ENCODE results near the gene PSTK.

DNA sequence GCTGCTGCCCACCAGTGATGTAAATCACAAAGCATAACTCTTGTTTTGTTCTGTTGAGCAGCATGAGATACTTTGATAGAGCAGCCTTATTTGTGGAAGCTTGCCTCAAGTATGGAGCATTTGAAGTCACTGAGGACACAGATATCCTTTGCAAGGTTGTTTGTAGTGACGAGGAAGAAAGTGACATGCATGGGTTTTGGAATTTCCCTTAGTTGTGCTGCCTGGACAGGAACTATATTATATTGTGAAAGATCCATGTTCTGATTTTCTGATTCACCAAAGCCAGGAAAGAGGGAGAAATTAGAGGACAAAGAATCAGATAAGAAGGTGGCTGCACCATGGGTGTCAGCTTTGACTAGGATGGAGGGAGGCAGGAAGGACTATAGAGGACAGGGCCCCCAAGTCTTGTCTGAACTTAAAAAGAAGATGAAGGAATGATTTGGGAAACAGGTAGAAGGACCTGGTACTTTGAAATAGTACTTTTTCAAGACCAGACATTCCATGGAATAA is 55.6 kb downstream of the WDR11 start:
- PRO-cap = no peak

DNA sequence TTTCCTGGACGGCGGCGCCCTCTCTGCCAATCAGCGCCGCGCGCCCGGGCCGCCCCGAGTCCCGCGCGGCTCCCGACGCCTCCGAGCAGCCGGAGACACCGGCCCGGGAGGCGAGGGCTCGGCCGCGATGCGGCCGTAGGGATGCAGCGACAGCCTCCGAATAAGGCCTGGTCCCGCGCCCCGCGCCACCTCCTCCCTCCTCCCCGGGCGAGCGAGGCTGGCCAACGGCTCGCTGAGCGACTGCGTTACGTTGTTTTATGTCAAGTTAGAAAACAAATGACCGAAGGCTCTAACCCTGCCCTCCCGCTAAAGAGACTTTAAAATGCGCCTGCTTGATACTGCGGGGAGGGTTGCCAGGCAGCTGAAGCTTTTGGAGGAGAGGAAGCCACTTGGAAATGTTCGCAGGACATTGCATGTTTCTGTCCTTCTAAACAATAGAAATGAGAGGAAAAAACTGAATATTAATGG is 312 bp upstream of the FGFR2 start:
- PRO-cap = bidirectional peak, plus-strand start at position 90 of the sequence, minus-strand start outside the sequence; unidirectional peak, minus-strand start at position 156 of the sequence

DNA sequence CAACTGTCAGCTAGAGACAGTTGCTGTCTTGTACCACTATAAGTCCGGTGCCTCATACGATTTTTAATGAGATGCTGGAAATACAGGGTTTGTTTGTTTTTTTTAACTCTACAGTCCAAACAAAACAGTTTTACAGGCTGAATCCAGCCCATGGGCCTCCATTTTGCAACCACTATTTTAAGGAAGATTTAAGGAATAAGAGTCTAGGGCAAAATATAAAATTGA is 941 bp upstream of the ATE1 start:
- PRO-cap = bidirectional peak, plus-strand start at position 113 of the sequence, minus-strand start outside the sequence

DNA sequence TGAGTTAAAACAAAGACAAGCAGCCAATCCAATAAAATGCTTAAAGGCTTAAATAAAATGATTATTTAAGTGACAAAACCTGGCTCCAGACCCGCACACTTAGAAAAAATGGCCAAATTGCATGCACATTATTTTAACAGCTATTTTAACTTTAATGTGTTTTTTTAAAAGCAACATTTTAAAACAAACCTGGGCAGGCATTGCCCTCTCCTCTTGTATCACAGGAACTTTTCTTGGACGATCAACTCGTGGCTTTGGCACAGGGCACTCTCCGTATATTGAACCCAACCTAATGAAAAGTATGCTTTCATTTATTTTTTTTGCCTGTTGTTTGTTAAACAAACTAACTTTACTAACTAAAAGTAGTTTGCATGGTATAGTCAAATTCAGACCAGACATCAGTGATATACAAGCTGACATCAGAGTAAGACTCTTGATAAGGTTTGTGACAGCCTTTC is 9.9 kb downstream of the NSMCE4A start:
- PRO-cap = no peak

DNA sequence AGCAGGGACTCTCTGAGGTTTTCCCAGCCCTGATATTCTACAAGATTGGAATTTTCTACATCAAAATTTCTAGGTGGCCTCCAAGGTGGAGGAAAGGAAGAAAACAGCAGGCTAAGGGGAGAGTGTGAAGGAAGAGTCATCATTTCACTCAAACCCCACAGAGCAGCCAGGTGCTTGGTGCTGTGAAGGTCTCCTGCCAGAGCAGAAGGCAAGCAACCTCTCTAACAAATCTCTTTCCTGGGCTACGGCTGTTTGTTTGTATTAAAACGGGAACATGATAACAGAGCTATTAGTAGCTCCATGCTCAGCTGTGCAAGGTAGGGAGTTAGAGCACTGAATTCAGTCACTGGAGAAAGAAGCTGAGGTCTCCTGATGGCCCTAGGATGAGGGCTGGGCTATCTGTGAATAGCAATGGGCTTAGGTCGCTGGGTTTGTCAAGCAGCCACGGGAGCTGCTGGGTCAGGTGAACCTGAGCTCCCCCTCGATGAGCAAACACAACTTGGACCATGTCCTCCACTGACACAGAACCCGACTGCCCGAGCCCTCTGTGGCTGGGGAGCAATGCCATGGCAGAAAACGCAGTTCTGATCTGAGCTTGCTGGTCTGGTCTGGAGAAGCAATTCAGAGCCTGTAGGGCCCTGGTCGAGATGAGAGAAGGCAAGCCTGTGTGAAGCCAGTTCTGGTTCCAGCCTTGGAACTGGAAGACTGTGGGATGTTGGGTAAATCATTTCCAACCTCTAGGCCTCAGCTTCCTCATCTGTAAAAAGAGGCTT is 24.4 kb downstream of the TACC2 start:
- PRO-cap = no peak

GRCh38 chr10:122029307-122029878 is 40.4 kb downstream of the TACC2 start:
- PRO-cap = no peak

DNA sequence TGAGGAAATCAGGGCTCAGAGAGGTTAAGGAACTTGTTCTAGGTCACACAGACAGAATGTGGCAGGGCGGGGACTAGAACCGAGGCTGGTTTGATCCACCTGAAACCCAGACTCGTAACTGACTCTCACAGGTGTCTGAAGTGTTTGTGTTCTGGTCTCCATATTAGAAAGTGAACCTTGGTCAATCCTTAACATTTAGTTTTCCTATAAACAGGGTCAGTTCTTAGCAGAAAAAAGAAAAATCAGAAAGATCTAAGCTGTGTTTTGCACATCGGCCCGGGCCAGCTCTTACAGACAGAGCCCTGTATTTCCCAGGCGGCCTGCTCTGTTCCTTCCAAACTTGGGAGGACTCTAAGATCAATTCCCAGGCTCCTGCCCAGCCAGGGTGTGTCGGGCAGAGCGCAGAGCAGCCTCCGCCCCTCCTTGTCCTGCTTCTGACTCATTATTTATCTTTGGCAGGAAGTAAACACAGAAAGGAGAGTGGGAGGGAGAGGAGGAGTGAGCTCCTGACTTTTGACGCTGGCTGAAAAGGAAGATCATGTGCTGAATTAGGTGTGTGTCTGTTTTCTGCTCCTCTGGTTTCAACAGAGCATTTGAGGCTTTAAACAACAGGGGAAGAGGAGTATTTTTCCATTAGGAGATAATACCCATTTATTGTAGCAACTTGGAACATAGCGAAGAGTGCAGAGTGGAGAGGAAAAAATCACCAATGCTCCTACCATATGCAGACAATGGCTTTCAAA is 74.1 kb downstream of the TACC2 start:
- PRO-cap = no peak

DNA sequence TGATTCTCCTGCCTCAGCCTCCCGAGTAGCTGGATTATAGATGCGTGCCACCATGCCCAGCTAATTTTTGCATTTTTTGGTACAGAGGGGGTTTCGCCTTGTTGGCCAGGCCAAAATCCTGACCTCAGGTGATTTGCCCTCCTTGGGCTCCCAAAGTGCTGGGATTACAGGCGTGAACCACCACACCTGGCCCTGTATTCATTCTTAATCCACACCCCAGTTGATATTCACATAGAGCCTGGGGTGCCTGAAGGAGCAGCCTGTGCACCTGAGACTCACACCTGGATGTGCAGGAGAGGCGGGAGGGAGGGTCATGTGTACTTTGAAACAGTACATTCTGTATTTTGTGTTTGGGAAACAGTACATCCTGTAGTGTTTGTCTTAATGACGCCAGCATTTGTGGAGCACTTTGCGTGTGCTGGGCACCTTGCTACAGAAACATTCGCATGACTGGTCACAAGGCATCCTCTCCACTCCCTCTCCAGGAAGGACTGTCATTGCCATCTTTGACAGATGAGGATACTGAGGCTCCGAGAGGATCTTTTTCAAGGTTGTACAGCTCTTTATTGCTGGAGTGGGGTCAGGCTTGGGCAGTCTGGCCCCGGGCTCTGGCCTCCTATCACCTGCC is 132.0 kb downstream of the TACC2 start:
- PRO-cap = no peak

DNA sequence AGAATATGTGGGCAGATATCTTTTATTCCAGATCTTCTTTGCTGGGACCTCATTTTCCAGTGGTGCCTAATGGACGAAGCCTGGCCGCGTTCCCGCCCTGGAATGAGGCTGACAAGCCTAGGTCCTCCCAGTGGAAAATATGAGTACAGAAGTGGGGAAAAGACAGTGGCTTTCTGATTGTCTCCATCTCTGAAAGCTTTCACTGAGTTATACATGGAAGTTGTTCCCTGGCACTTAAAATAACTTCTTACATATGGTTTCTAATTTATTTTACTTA is 139.4 kb downstream of the TACC2 start:
- PRO-cap = no peak

DNA sequence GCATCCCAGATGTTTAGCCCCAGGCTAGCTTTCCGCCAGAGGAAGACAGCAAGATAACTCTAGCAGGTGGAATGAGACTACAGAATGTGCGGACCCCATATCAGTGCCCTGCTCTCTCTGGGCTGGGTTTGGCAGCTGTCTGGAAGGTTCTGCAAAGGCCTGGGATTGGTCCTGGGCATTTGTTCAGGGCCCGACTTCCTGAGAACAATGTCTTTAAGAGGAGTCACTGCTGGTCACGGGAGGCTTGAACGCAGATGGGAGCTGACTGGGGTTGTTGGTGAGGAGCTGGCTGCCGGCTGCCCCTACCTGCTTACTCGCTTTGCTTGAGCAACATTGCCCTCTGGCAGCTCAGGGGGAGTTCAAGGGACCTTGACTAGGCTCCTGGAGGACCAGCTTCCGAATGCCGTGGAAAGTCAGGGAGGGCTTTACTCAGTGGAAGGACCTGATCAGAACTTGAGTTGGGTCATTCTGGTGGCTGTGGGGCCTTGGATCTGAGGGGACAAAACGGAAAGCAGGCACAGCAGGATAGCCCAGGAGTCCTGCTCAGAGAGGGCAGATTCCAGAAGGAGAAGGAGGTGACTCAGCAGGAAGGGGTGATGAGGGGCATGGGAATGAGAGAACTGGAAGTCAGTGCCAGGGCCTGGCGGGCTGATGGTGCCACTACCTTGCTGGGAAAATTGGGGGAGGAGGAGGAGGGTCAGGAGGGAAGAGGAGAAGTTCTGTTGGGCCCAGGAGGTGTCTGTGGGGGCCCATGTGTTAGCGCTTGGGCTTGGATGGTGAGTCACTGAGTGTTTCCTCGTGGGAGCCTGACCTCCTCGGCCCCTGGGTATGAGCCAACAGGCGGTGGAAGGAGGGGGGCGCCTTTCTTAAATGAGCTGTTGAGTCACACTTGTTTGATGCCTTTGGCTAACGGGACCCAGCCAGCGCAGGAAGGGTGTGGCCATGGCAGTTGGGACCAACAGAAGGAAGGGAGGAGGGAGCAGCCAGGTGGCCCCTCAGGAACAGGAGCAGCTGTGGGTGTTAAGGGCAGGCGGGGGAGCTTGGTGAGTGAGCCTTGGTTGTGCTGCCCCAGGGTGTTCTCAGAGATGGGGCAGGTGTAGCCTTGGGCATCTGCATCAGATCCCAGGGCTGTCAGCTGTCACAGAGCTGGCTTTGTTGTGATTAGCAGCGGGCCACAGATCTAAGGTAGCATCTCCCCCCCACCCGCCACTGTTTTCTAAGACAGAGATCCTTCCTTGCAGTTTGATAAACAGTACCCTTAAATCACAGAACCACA is 130.2 kb upstream of the BTBD16 start:
- PRO-cap = unidirectional peak, plus-strand start at position 259 of the sequence; unidirectional peak, plus-strand start at position 339 of the sequence; bidirectional peak, plus-strand start at position 552 of the sequence, minus-strand start at position 396 of the sequence

DNA sequence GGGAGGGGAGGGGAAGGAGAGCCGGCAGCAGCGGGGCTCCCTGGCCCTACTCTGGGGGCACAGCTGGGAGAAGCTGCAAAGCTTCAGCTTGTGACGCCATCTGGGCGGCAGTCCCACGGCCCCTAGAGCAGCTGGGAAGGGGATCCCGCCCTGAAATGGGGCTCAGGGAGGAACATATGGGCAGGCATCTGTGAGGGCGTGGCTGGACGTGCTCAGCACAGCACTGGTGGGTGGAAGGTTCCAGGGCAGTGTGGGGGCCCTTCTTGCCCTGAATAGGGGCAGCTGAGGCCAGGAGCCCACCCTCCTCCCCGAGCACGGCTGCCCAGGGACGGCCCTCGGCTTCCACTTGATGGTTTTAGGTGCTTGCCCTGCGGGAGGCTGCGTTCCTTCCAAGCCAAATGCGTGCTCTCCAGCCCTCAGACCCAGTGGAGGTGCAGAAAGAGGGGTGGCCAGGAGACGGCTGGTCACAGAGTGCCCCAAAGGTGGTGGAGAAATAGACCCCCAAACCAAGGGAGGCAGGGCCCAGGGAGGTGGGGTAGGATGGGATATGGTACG is 120.9 kb upstream of the BTBD16 start:
- PRO-cap = no peak

- PRO-cap = no peak
These were observed 105.9 kb upstream of the BTBD16 start for GRCh38 chr10:122165190-122165575.

- PRO-cap = no peak
These were observed 40.1 kb upstream of the BTBD16 start for GRCh38 chr10:122230966-122231388.

DNA sequence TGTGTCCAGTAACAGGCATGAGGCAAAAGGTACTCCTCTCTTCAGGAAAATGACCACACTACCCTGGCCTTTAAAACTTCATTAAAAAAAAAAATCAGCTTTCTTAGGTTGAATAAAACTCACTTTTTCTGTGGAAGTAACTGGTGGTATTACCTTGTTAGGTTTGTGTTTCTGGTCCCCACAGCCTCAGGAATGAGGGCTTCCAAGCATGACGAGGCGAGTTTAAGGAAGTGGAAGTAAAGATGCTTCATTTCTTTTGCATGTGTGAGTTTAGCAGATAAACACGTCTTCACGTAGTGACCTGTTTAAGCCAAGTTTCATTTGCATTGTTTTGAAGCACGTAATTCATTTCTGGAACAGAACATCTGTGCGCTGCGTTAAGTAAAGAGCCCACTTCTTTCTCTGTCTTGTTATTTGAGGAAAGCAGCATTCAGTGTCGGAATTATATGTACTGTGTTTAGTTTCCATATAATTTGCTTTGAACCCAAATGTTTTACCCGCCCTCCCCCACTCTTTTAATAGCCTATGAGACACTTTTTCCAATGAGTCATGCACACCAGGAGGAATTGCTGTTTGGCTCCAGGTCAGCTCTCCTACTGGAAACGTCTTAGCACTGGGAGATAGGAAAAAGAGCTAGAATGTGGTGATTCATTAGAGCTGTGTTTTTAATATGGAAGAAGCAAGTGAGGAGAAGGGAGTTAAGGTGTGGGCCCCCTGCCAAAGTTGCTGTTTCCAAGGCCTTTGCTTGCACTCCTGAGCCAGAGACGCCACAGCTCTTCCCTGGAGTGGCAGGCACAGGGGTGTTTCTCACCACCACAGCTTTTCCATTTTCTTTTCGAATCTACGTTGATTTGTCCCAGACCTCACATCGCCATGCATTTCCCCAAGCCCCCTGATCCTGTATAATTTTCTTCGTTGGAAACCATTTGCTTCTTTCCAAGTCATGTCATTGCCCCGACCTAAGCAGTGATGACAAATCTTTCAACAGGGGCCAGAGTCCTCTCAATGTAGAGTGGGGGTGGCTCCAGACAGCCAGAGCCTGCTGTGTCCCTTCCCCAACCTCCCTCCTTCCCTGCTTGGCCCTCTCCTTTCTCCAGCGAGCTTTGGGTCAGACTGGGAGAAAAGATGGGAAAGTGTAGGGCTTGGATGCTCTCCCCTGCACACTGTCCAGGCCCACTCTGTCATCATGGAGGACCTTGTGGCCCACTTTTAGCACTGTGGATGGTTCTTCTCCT is 36.9 kb downstream of the BTBD16 start:
- PRO-cap = unidirectional peak, minus-strand start at position 895 of the sequence; unidirectional peak, minus-strand start at position 965 of the sequence

DNA sequence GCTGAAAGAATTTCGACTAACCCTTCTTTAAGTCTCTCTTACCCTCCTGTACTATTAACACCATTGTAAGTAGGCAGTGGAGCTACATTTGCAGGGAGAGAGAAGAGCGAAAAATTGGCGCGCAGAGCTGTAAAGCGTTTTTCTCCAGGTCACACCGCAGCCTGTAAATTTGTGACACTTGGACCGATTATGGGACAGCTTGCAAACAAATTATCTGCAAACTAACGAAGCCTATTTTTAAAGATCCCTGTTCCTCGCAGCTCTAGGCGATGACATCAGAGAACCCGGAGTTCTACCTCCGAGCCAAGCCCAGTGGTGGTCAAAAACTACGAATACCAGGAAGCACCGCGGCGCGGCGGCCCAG is 375 bp upstream of the PLEKHA1 start:
- PRO-cap = bidirectional peak, plus-strand start outside the sequence, minus-strand start at position 268 of the sequence

- PRO-cap = no peak
These were observed 978 bp downstream of the PLEKHA1 start for GRCh38 chr10:122375586-122375786.

GRCh38 chr10:122375787-122375967 is 1.2 kb downstream of the PLEKHA1 start:
- PRO-cap = no peak

- PRO-cap = no peak
These were observed 5.5 kb downstream of the PLEKHA1 start for GRCh38 chr10:122379999-122380369.

GRCh38 chr10:122491150-122491824 is 29.9 kb downstream of the HTRA1 start:
- PRO-cap = no peak

- PRO-cap = bidirectional peak, plus-strand start at chr10:122980428, minus-strand start at chr10:122980325; bidirectional peak, plus-strand start at chr10:122980800, minus-strand start at chr10:122980600
These were observed at the start of gene PSTK for GRCh38 chr10:122979942-122981170. TSS of gene PSTK (plus strand) at chr10:122980401.